ENCODE data around the gene GAS7.

GRCh38 chr17:8436069-8437063, 682 bp downstream of the NDEL1 start:
- RRBS = 1% methylated on average over 8 of the region's 57 CpGs
CAGE:
- cytosol, long polyA plus RNA = no peak
- long polyA plus RNA = no peak
- nucleus, long polyA plus RNA = no peak

DNA sequence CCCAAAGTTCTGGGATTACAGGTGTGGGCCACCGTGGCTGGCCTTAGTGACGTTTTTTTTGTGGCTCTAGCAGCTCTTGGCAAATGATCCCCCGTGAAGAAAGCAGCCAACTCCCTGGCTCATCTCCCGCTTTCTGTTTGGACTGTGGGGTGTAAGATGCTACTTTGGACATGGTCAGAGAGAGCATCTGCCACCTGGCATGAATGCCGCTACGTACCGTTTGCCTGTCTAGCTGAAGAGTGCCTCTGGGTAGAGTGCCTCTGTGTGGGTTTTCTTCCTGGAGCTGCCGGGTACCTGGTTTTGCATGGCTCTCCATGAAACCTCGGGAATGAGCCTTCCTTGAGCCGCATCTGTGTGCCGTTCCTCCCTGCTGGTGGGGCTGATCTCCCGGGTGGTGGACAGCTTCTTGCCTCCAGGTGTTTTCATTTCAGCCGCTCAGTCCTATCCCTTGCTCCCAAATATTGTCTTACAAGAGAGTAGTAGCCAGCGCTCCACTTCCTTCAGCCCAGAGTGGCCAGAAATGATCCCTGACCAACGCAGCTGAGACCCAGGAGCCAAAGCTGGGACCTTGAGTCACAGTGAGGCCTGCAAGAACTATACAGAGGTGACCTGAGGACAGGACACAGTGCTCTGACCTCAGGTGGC, 34.4 kb downstream of the NDEL1 start:
- RRBS = 98% methylated on average over 3 of the region's 15 CpGs
CAGE:
- cytosol, long polyA plus RNA = no peak
- long polyA plus RNA = no peak
- nucleus, long polyA plus RNA = no peak

GRCh38 chr17:8631861-8632424, 1.4 kb upstream of the MYH10 start:
- RRBS = no CpG with 5 or more reads among the region's 4 CpGs
CAGE:
- cytosol, long polyA plus RNA = no peak
- long polyA plus RNA = no peak
- nucleus, long polyA plus RNA = no peak

- RRBS = no CpG with 5 or more reads among the region's 8 CpGs
CAGE:
- cytosol, long polyA plus RNA = no peak
- long polyA plus RNA = no peak
- nucleus, long polyA plus RNA = no peak
Measured at GRCh38 chr17:8944519-8945179, 20.9 kb downstream of the PIK3R5 start.

GRCh38 chr17:8966462-8967700, 1.4 kb upstream of the PIK3R5 start:
- RRBS = 30% methylated on average over 4 of the region's 24 CpGs
CAGE:
- cytosol, long polyA plus RNA = no peak
- long polyA plus RNA = no peak
- nucleus, long polyA plus RNA = no peak

GRCh38 chr17:9001613-9001923, 19.7 kb upstream of the NTN1 start:
- RRBS = no CpG with 5 or more reads among the region's 3 CpGs
CAGE:
- cytosol, long polyA plus RNA = no peak
- long polyA plus RNA = no peak
- nucleus, long polyA plus RNA = no peak

DNA sequence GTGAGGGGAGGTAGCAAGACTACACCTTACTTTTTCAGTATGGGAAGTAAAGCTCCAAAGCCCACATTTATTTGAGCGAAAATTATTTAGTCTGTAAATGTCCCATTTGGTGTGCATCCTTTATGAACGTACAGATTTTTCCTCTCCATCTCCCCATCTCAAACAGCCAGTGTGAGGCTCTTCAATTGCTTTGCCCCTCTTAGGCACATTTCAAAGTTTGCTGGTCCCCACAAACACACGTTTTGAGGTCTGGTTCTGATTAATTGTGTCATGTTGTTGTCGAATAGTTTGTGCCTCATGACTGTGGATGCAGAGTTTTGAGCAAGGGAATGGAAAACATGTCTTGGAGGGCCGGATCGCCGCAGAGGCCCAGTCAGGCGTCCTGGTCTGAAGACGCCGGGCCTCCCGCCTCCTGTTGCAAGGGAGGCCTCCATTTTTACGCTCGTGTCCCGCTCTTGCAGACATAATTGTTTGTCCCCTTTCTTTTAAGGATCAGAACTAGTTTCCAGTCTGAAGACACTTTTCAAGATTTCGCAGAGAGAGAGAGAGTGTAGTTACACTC, 3.1 kb downstream of the NTN1 start:
- RRBS = 67% methylated on average over 6 of the region's 15 CpGs
CAGE:
- cytosol, long polyA plus RNA = no peak
- long polyA plus RNA = no peak
- nucleus, long polyA plus RNA = no peak

GRCh38 chr17:9028299-9028774, 7.0 kb downstream of the NTN1 start:
- RRBS = no CpG with 5 or more reads among the region's 7 CpGs
CAGE:
- cytosol, long polyA plus RNA = no peak
- long polyA plus RNA = no peak
- nucleus, long polyA plus RNA = no peak

DNA sequence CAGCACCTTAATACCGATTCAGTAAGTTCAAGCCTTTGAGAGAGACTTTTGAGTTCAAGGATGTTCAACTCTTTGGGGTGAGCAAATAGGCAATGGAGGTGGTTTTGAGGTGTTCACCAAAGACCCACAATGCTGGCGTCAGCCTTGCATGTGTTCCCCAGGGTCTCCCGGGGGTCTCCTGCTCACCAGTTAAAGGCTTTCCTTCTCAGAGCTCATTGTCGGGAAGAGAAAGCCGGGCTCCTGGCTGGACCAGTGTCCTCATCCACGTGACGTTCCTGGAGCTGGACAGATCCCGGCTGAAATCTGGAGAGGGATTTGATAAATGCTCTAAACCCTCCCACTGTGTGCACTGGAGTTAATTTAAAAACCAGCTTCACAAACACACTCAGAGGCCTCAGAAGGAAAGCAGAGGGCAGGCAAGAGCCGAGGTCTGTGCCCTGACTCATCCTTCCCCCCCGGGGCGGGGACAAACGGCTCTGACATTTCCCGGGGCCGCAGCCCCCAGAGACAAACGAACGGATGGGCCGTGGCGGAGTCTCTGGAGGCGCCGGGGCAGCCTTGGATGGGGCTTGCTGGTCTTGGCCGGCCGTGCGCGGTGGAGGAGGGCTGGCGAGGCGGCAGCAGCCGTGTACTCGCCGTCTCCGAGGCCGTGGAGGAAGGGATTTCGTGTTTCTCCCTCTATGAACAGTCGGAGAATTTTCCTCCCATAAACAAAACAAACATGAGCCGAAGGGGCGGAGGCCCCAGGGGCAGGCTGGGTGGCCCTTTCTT, 94.1 kb downstream of the NTN1 start:
- RRBS = 11% methylated on average over 14 of the region's 35 CpGs
CAGE:
- cytosol, long polyA plus RNA = no peak
- long polyA plus RNA = no peak
- nucleus, long polyA plus RNA = no peak

DNA sequence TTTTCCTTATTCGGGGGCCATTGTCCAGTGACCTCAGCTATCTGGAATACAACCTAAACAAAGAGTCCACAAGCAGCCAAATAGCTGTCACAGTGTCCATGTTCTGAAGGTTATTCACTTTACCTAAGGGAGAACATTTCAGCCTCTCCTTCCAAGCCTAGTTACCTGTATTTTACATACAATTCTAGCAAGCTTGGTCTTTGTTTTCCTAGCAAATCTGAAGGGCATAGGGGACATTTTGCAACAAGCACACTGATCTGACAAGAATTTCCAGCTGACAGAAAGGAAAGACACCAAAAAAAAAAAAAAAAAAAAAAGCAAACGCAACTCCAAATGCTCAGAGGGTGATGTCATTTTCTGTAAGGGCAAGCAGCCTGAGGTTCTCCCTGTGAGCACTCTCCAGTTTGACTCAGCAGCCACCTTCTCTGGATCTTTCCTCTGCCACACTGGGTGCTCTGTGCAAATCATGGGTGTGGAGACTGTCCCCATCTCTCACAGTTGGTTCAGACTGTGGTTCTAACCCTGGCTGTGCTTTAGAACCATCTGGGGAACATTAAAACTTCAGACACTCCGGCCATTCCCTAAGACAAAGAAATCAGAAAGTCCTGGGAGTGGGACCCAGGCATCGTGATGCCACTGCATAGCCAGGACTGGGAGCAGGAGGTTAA, 196.4 kb downstream of the NTN1 start:
- RRBS = no CpG with 5 or more reads among the region's 4 CpGs
CAGE:
- cytosol, long polyA plus RNA = no peak
- long polyA plus RNA = no peak
- nucleus, long polyA plus RNA = no peak

DNA sequence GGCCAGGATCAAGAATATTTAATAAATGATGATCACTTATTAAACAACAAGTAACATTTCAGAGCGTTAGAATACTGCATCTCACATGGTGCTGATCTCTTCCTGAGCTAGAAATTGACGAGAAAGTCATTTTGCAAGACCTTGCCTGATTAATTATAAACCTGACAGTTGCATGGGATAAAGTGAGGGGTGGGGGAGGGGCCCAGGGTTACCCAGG, 1.0 kb upstream of the USP43 start:
- RRBS = no CpG with 5 or more reads among the region's 2 CpGs
CAGE:
- cytosol, long polyA plus RNA = no peak
- long polyA plus RNA = no peak
- nucleus, long polyA plus RNA = no peak

DNA sequence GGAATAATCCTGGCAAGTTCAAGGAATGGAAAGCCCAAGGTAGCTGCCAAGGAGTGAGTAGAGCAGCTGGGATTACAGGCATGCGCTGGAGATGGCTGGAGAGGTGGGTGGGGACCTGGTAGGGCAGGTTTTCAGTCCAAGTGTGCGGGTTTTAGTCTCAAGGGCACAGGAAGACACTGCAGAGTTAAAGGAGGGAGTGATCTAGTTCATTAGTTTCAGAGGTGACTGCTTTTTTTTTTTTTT, 24.4 kb downstream of the USP43 start:
- RRBS = no CpG with 5 or more reads among the region's 2 CpGs
CAGE:
- cytosol, long polyA plus RNA = no peak
- long polyA plus RNA = no peak
- nucleus, long polyA plus RNA = no peak

DNA sequence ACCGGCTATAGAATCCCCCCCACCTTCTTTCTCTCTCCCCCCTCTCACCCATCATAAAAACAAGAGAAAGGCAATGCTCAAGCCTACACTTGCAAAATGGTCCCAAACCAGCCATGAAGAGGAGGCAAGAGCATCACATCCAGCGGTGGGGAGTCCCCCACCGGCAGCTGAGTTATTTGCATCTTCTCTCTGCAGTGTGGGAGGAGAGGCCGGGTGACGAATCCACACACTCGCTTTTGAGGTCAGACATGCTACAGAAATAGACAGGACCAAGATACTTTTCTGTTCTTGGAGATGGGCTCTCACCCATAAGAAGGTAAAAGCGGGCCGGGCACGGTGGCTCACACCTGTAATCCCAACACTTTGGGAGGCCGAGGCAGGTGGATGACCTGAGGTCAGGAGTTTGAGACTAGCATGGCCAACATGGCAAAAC, 135.5 kb upstream of the RCVRN start:
- RRBS = 27% methylated on average over 3 of the region's 10 CpGs
CAGE:
- cytosol, long polyA plus RNA = no peak
- long polyA plus RNA = no peak
- nucleus, long polyA plus RNA = no peak

DNA sequence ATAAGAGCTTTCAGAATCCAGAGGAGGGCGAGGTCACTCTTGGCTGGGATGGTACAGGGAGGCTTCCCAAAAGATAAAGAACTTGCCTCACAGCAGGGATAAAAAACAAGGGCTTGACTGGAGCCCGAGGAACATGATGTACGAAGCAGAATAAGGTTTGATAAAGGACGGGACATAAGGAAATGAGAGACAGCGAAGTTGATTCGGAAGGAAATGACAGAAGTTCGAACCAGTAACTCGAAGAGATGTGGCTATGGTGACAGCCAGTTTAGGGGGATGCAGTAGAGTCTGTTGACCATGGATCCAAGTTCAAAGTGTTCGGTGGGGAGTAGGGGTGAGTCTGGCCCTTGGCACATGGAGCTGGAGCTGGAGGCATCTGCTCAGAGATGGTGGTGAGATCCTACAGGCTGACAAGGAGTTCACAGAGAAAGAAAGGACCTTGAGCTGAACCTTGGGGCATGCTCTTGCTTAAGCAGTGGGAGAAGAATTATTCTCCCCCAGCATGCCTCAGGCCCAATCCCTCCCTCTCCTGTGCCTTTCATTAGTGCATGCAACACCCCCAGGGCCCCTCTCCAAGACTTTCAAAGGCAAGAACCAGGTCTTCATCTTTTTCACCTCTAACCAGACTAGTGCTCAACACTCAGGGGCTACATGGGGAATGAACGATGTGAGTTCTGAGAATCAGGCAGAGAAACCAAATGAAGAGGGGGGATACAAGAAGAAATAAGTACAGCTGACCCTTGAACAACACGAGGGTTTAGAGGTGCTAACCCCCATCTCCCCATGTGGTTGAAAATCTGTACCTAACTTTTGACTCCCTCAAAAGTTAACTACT, 137.8 kb upstream of the RCVRN start:
- RRBS = no CpG with 5 or more reads among the region's 11 CpGs
CAGE:
- cytosol, long polyA plus RNA = no peak
- long polyA plus RNA = no peak
- nucleus, long polyA plus RNA = no peak

- RRBS = no CpG with 5 or more reads among the region's 12 CpGs
CAGE:
- cytosol, long polyA plus RNA = no peak
- long polyA plus RNA = no peak
- nucleus, long polyA plus RNA = no peak
Measured at GRCh38 chr17:10052347-10052944, 146.0 kb downstream of the GAS7 start.

DNA sequence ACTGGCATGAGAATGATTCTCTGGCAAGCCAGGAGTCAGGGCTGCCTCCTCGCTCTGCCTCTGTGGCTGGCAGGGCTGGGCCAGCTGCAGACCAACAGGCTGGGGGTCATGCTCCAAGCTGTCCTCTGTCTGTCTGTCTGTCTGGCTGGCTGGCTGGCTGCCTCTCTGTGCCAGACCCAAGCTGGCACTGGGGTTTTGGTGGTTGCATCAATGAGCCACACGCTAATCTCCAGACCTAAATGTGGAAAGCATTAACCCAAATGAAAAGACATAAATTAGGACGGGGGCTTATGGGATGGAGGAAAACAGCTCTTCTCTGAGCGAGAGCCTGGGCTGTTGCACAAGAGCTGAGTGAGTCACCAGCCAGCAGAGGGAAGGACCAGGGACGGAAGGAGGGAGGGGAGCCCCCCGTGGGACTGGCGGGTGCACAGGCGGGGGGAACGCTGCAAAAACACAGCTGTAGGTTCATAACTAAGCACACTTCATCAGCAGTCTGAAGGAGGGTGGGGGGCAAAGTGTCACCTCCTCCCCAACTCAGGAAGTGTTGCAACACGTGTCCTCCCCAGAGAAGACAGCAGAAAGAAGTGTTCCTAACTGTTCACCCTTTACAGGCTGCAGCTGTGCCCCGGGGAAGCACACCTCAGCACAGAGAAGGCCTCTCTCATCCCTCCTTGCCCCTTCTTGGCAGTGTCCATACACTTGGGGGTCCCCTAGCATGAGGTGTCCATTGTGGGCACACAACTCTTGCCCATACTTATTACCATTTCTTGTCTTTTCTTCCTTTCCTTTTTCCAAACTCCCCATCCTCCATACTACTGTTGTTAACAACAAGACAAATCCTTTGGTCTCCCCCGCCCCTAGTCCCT, 83.3 kb downstream of the GAS7 start:
- RRBS = no CpG with 5 or more reads among the region's 12 CpGs
CAGE:
- cytosol, long polyA plus RNA = no peak
- long polyA plus RNA = no peak
- nucleus, long polyA plus RNA = no peak

- RRBS = no CpG with 5 or more reads among the region's 10 CpGs
CAGE:
- cytosol, long polyA plus RNA = no peak
- long polyA plus RNA = no peak
- nucleus, long polyA plus RNA = no peak
Measured at GRCh38 chr17:10169489-10170430, 28.6 kb downstream of the GAS7 start.

DNA sequence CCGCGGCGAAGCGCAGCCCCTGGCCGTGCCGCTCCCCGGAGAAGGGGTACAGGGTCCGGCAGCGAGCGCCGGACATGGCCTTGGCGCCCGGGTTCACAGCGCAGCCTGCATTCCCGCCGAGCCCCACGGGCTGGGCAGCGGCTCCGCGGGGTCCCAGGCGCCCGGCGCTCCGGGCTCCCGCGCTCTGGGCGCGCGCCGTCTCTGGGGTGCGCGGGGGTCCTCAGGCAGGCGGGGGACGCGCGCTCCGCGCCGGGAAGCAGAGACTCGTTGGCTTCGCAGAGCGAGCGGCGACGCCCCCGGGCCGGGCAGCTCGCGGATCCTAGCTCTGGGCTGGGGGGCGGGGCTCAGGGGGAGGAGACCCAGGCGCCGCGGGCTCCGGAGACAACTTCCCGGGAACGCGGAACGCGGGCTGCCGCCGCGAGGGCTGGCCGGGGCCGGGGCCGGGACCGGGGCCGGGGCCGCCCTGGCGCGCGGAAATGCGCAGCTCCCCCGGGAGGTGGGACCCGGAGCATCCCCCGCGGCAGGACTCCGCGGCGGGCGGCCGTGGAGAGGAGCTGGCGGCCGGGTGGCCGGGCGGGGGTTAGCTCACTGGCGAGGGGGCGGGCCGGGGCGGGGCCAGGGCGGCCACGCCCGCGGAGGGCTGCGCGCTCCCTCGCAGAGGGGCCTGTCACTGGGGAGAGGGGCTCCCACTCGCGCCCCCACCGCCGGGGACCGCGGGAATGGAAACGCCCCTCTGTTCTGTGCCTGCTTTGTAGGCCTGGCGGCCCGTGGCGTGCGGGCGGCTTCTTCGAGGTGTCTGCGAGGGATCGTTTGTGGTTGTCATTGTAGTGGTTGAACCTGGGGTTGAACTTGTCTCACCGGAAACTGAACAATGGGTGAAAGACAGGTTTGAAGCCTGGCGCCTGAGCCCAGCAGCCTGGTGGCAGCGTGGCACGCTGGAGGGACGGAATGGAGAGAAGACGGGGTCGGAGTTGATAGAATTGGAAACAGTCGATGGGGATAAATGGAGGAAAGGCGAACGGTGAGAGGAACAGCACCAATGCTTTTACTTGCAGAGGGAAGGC, at the start of gene GAS7:
Gene GAS7, minus strand, starts transcription at position 292 of the 1,064 bp plus-strand sequence.
- RRBS = 4% methylated on average over 80 of the region's 121 CpGs
CAGE:
- cytosol, long polyA plus RNA = no peak
- long polyA plus RNA = no peak
- nucleus, long polyA plus RNA = no peak

- RRBS = no CpG with 5 or more reads among the region's 4 CpGs
CAGE:
- cytosol, long polyA plus RNA = no peak
- long polyA plus RNA = no peak
- nucleus, long polyA plus RNA = no peak
Measured at GRCh38 chr17:10209962-10210398, 11.6 kb upstream of the GAS7 start.

DNA sequence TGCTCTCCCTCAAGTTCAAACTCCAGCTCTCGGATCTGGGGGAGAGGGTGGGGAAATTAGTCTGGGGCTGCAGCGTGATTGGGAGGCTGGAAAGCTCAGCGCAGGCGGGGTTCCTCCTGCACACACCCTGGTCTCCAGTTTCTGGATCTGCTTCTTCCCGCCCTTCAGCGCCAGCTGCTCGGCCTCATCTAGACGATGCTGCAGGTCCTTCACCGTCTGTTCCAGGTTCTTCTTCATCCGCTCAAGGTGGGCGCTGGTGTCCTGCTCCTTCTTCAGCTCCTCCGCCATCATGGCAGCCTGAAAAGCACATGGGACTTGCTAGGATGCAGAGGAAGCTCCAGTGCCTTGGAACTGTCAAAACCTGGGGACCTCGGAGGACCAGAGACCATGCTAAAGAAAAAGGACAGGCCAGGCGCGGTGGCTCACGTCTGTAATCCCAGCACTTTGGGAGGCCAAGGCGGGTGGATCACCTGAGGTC, 26.9 kb downstream of the MYH3 start:
- RRBS = no CpG with 5 or more reads among the region's 17 CpGs
CAGE:
- cytosol, long polyA plus RNA = no peak
- long polyA plus RNA = no peak
- nucleus, long polyA plus RNA = no peak